ENCODE measurements around the genes KIF2B, HLF and TMEM100.

DNA sequence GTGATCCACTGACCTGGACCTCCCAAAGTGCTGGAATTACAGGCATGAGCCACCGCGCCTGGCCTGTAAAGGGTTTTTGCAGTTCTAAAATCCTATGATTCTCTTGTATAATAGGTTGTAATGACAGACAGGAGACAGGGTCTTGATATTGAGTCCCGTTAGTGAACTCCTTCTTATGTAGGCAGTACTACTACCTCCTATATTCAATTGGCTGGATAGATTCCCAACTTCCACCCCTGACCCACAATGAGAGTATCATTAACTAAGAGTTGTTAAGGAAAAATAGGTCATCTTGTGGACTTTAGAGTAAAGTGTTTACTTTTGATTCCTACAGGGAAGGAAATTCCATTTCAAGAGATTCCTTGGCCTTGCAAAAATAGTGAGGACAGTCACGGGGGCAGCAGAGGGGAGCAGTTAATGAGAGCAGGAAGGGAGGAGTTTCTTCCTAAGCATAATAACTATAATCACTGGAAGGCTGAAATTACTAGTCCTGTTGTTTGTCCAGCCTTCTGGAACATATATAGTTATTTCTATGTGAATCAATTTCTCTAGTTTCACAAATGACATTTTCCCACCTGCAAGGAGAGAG is 5.3 kb upstream of the SPAG9 start:
- RRBS = no CpG with 5 or more reads among the region's 4 CpGs

- RRBS = 1% methylated on average over 12 of the region's 35 CpGs
These were observed 606 bp downstream of the NME1 start for GRCh38 chr17:51153729-51154600.

GRCh38 chr17:51167007-51167400 is 793 bp downstream of the NME2 start:
- RRBS = 1% methylated on average over 24 of the region's 31 CpGs

- RRBS = no CpG with 5 or more reads among the region's 10 CpGs
These were observed 37.9 kb downstream of the UTP18 start for GRCh38 chr17:51298132-51298800.

DNA sequence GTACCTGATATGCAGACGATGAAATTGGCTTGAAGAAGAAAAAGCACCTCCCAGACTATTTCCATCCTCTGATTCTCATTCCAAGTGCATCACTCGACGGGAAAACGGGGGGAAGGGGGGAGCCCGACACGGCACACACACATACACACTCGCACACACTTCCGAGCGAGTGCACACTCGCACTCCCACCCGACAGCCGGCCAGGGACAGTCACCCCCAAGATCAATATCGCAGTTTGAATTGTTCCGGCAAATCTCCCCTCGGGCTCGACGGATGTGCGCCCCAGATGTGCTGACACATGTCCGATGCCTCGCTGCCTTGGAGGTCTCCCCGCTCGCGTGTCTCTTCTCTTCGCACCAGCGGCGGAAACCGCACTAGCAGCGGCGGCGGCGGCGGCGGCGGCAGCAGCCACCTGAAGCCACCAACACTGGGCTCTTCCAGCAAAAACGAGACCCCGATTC is 762 bp downstream of the CA10 start:
- RRBS = no CpG with 5 or more reads among the region's 36 CpGs

DNA sequence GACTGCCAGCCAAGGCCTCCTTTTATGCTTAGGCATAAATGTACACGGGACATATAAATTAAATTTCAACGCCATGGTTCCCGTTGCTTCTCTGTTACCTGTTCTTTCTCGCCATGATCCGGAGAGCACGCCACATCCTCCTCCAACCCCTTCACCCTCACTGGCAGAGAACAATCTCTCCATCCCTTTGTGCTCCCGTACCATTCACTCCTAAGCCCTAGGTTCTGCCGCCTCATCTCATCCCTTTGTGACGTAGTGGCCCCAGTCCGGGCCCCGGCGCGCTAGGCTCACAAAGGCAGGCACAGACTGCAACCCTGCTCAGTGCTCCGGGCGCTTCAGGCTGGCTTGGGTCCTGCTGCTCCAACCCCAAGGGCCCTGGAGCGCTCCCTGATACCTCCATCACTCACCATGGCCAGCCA is at the start of gene KIF2B:
Gene KIF2B (plus strand): TSS at position 302 of the 419 bp plus-strand sequence.
- RRBS = 63% methylated on average over 4 of the region's 16 CpGs

DNA sequence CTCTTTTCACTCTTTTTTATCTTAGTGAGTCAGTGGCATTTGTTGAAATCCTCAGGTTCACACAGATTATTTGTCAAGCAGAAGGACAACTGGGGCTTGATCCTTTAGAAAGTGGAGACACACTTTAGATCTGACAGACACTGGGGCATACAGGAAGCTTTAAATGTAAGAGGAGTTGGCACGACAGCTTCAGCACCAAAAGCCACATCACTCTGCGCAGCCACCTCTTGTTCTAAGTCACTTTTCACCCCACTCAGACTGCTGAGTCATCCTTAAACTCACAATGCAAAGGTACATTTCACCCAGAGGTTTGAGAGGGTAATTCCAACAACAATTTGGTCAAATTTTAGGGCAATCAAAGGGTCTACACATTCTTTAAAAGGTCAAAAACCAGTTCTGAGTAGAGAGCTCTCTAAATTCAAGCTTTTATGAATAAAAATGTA is 121.6 kb downstream of the STXBP4 start:
- RRBS = no CpG with 5 or more reads among the region's 2 CpGs

GRCh38 chr17:55237939-55238904 is 26.5 kb upstream of the HLF start:
- RRBS = 2% methylated on average over 32 of the region's 74 CpGs

DNA sequence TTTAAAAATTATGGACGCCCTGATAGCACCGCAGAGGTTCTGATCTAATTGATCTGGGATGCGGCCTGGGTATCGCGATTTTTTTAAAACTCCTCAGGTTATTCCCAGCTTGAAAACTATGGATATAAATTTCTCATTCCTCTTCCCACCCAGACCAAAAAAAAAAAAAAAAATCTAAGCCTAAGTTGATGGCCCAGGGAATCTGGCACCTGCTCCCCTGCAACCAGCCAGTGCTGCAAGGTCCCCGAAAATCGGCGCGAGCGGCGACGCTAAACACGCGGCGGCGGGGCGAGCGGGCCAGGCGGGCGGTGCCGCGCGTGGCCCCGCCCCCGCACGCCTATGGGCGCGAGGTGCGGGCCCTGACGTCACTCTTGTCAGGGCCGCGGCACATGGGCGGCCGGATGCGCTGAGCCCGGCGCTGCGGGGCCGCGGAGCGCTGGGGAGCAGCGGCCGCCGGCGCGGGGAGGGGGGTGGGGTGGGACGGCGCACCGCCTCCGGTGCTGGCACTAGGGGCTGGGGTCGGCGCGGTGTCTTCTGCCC is at the start of gene HLF:
Gene HLF (plus strand): TSS at position 368 of the 540 bp plus-strand sequence.
- RRBS = 10% methylated on average over 15 of the region's 53 CpGs

DNA sequence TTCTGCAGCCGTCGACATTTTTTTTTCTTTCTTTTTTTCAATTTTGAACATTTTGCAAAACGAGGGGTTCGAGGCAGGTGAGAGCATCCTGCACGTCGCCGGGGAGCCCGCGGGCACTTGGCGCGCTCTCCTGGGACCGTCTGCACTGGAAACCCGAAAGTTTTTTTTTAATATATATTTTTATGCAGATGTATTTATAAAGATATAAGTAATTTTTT is 282 bp downstream of the HLF start:
- RRBS = no CpG with 5 or more reads among the region's 13 CpGs

DNA sequence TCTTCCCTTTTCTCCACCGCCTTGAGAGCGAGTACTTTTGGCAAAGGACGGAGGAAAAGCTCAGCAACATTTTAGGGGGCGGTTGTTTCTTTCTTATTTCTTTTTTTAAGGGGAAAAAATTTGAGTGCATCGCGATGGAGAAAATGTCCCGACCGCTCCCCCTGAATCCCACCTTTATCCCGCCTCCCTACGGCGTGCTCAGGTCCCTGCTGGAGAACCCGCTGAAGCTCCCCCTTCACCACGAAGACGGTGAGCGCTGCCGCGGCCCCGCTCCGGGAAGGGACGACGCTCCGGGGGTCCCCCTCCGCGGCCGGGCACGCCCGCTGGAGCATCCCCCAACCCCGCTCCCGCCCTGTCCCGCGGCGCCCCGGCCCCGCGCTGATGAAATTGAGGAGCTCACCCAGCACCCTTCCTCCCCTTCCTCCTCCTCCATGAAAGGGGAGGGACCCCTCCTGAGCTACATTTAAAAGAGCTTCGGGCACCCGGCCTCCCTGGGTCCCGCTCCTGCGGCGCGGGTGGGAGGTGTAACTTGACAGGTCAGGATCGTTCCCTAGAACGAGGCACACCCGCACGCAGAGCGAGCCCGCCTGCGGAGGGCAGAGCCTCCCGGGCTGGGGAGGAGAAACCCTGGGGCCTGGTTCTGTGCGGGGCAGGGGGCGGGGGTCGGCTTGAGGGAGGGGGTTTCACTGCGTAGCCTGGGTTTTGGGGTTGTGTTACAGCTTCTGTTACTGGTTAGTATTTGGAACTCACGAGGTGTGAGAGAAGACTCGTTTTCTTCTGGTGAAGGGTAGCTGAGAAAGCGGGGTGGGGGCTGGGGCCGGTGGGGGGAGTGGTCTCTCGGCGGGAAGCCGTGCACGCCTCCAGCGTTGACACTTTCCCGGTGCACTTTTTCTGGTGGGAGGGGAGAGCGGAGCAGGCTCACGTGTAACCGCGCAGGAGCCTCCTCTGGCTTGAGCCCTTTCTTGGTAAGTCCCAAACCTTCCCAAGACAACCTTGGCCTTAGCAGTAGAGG is 897 bp downstream of the HLF start:
- RRBS = 28% methylated on average over 28 of the region's 67 CpGs

DNA sequence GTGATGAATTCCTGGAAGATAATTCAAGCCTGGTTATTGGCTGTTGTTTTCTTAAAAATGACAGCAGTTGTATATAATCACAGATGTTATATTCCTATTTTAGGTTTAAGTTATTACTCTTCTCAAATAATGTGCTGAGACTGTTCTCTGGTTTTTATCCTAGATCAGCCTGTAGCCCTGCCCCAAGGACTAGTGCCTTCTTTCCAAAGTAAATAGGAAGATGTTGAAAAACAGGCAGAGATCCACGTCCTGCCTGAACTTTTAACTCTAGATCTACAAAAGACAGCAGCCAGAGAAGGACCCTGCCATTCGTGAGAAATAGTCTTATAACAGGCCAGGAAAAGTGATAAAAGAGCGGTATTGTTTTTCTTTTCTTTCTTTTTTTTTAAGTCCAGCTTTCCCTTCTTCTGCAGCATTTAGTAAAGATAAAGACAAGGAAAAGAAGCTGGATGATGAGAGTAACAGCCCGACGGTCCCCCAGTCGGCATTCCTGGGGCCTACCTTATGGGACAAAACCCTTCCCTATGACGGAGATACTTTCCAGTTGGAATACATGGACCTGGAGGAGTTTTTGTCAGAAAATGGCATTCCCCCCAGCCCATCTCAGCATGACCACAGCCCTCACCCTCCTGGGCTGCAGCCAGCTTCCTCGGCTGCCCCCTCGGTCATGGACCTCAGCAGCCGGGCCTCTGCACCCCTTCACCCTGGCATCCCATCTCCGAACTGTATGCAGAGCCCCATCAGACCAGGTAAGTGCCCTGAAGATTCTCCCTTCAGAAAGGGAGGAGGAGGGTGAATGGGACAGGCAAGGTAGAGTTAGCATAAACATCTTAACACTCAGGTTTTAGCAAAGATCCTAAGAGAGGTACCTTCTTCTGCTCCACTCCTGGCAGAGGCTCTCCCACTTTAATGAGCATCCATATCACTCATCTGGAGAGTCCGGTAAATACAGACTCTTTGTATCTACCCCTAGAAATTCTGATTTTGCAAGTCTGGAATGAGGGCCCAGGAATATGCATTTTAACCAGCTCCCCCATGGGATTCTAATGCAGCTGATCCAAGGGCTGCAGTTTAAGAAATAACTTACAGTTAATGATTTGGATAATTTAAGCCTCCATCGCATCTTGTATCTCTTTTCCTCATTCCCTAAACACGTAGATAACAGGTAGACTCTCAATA is 3.0 kb downstream of the HLF start:
- RRBS = no CpG with 5 or more reads among the region's 14 CpGs

DNA sequence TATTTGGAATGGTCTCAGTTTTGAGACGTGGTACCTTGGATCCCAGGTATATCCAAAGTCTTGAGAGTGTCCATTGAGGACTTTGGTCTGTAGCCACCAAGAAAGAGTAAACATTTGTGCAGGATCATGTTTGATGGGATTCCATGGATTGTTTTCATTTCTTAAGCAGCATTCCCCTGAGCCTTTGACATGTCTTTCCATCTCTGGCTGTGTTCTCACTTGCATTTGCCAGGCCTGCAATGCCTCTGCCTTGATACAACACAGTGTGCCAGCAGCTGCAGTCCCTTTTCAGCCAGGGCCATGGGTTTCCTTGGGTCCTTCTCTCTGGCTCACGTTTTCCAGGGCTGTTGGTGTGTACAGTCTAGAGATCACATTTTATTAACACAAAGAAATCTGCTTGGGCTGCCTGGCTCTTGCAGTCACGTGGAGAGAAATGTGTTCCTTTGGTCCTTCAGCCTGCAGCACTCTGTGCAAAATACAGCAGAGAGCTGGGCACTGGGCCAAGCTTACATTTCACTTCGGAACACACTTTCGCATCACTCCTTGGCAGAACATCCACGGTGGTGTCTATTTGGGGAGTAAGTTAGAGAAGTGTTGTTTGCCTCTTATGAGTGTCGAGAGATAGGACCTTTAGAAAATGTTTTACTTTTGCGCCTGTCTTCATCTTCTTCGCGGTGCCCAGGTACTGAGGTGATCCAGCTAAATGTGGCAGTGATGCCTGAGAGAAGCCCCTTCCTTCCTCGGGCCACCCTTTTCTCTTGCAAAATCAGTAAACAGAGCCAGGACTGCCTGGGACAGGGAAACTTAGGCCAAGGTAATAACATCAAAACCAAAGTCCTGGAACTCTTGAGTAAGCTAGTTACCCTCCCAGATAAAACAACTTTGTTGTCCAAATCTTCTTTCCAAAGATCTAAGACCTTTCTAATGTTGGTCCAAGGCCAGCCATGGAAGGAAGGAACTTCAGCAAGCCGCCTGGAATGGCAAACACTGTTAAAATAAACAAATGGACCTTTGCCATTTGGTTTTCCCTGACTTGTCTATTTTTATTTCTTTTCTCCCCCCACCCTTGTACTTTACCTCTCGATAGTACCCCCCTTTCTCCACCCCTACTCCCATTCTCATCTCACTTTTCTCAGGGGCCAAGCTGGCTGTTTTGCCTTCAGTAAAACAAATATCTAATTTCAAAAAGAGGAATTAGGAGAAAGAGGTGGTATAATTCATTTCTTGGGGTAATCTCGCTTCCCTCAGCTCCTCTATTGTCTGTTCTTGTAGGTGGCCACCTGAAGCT is 20.9 kb downstream of the HLF start:
- RRBS = no CpG with 5 or more reads among the region's 14 CpGs

GRCh38 chr17:55722488-55723344 is at the start of gene TMEM100:
TSS of gene TMEM100 (minus strand) at chr17:55722864.
- RRBS = no CpG with 5 or more reads among the region's 15 CpGs

GRCh38 chr17:56173698-56174411 is 20.6 kb downstream of the ANKFN1 start:
- RRBS = no CpG with 5 or more reads among the region's 3 CpGs

DNA sequence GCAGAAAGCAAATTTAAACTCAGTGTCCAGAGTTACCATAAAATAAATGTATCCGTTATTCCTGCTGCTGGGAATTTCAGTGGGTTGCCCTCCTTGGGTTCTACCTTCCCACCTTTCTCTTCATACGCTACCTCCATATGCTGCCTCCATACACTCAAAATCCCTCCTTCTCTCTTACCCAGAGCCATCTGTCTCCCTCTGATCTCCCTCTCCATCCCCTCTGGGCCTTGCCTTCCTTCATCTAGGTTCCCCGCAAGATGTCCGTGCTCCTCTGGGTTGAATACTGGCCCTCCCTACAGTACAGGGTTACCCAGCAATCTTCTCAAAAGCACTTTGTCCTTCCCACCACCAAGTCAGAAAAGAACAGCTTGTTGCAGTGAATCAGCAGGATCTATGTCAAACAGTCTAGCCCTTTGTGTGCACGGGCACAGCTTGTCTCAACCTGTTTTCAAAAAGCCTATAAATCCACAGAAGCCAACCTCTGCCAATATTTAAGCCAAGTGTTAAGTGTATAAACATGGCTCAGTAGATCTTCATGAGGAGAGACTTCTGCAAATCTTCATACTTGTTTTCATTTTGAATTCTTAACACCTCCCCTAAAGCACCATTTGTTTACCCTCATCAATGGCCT is 25.3 kb downstream of the C17orf67 start:
- RRBS = no CpG with 5 or more reads among the region's 5 CpGs

DNA sequence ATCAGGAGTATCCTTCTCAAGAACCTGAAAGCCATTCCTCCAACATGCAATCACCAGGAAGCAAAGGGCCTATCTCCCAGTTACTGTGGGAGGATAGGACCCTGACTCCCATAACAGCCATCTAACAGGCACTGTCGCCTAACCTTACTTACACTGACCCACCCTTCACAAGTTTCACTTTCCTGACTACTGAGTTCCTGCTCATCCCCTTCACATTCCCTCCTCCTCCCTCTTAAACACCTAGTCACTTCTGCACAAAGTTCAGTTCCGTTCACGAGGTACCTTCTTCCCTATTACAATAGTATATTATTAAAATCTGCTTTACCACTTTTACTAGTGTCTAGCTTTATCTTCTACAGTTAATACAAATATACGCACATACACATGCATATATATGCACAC is 1.2 kb downstream of the C17orf67 start:
- RRBS = no CpG with 5 or more reads among the region's 4 CpGs

- RRBS = no CpG with 5 or more reads among the region's 2 CpGs
These were observed 27.5 kb downstream of the TRIM25 start for GRCh38 chr17:56886271-56886790.